GM06990 (cell line): Measurements from ENCODE around the genes SPDYE13 and TMEM120A.

GRCh38 chr7:75148055-75148671 is 55.8 kb downstream of the GTF2IRD2B start:
- RRBS = no CpG with 5 or more reads among the region's 31 CpGs

GRCh38 chr7:75280520-75281084 is at the start of gene SPDYE13:
SPDYE13 (plus strand) TSS chr7:75280790.
- RRBS = no CpG with 5 or more reads among the region's 11 CpGs

- RRBS = no CpG with 5 or more reads among the region's 81 CpGs
Measured at GRCh38 chr7:75358772-75359691, 23.9 kb downstream of the SPDYE15 start.

DNA sequence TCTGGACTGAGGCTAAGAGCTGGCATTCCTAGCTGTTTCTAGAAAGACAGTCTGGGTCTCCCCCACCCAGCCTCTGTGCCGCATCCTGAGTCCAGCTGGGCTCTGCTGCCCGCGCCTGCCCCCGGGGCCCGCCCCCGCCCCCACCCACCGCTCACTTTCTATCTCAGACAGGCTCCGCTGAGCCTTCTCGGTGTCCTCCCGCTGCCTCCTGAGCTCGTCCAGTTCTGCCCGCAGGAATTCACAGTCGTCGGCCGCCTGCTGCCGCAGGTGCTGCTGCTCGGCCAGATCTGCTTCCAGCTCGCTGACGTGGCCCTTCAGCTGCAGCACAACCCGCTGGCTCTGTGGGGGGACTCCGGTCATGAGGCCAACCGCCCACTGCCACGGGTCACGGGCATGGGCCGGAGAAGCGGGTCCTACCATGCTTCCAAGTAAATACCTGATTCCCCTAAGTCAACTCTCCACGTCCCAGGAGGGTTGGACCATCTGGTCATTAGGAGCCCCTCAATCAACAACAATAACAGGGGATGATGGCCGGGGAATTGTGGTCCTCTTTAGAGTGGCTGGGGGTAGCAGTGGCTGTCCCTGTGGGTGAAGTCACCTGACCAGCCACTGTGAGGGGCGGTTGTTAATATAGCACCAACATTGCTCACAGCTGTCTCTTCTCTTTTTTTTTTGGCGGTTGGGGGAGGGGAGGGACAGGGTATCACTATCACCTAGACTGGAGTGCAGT is 67.6 kb downstream of the SPDYE5 start:
- RRBS = 89% methylated on average over 5 of the region's 30 CpGs

DNA sequence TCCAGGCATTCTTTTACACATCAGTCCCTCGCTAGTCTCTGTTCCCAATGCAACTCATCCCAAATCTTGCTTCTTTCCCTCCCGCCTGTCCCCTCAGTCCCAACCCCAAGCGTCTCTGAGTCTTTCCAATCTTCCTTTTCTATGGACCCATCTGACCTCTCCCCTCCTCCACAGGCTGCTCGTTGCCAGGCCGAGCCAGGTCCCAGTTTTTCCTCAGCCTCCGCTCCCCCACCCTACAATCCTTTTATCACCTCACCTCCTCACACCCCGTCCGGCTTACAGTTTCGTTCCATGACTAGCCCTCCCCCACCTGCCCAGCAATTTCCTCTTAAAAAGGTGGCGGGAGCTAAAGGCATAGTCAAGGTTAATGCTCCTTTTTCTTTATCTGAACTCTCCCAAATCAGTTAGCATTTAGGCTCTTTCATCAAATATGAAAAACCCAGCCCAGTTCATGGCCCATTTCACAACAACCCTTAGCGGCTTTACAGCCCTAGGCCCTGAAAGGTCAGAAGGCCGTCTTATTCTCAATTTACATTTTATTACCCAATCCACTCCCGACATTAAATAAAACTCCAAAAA is 8.7 kb upstream of the CCL26 start:
- RRBS = no CpG with 5 or more reads among the region's 13 CpGs

GRCh38 chr7:75842427-75843463 is 29.1 kb upstream of the CCL24 start:
- RRBS = no CpG with 5 or more reads among the region's 13 CpGs

DNA sequence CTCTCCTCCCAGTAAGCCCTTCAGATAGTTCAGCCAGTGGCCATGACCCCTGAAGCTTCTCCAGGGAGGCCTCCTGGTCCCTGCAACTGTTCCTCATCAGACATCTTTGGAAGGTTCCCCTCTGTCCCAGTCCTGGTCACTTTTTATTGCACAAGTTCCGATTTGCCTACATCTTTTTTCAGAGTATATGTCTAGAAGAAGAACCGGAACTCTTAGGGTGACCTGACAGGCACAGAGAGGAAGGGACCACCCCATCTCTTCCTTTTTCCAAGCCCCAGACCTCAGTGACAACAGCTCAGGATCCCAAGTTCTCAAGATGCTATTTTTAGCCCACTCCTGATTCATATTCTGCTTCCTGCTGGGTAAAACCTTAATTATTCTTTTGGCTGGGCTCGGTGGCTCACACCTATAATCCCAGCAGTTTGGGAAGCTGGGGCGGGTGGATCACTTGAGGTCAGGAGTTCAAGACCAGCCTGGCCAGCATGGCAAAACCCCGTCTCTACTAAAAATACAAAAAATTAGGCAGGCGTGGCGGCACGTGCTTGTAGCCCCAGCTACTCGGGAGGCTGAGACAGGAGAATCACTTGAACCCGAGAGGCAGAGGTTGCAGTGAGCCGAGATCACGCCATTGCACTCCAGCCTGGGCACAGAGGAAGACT is 6.4 kb upstream of the RHBDD2 start:
- RRBS = no CpG with 5 or more reads among the region's 12 CpGs

- RRBS = no CpG with 5 or more reads among the region's 3 CpGs
Measured at GRCh38 chr7:75943997-75944315, 29.0 kb downstream of the POR start.

GRCh38 chr7:75994386-75995055 is at the start of gene TMEM120A:
TMEM120A (minus strand) TSS chr7:75994595.
- RRBS = 4% methylated on average over 32 of the region's 51 CpGs

DNA sequence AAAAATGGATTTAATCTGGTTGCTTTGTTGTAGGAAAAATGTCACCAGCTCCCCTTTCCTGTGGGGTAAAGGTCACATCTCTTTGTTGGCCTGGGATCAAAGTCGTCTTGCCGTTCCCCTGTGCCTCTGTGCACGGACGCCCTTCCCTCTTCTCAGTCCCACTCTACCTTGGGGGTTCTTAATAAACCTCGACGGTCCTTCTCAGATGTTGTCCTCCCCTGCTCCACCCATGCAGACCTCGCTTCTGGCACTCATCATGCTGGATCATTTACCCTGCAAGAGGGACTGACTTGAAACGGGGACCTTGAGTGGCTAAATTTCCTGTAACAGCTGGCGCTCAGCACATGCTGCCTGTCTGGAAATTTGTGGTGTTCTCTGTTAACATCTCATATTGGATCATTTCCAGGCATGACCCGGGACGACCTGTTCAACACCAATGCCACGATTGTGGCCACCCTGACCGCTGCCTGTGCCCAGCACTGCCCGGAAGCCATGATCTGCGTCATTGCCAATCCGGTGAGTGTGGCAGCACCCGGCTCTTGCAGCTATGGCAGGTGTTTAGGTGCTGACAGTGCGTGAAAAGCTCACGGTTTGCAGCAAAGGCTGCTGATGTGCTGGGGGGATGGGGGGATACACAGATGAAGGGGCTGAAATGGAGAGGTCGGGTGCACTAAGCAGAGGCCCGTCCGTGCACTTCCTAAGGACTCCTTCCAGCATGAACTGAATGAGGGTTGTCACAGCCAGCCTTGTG is 9.8 kb downstream of the MDH2 start:
- RRBS = 96% methylated on average over 5 of the region's 22 CpGs

GRCh38 chr7:76069174-76069677 is 21.3 kb downstream of the MDH2 start:
- RRBS = no CpG with 5 or more reads among the region's 9 CpGs

- RRBS = no CpG with 5 or more reads among the region's 5 CpGs
Measured at GRCh38 chr7:76108303-76108878, 60.5 kb downstream of the MDH2 start.

GRCh38 chr7:76218011-76218684 is 16.5 kb downstream of the SRRM3 start:
- RRBS = no CpG with 5 or more reads among the region's 7 CpGs

GRCh38 chr7:76294241-76295149 is 8.0 kb upstream of the HSPB1 start:
- RRBS = no CpG with 5 or more reads among the region's 23 CpGs

- RRBS = no CpG with 5 or more reads among the region's 12 CpGs
Measured at GRCh38 chr7:76327938-76328393, 25.5 kb downstream of the HSPB1 start.

- RRBS = no CpG with 5 or more reads among the region's 22 CpGs
Measured at GRCh38 chr7:76328394-76329213, 26.1 kb downstream of the HSPB1 start.

- RRBS = no CpG with 5 or more reads among the region's 17 CpGs
Measured at GRCh38 chr7:76329214-76329663, 26.8 kb downstream of the HSPB1 start.

DNA sequence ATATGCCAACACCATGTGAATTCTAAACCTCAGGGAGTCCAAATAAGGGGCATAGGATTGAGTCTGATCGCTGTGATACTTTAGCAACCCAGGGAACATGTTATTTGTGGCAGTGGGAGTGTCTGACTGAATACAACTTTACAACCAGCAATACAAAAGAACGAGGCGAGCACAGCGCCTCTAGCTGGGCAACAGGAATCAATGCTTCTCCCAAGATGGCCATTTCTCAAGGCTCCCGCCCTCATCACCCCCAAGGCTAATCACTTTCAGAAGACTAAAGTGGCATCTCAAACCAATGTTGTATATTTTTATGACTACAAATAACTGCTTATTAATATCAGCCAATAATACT is 28.1 kb downstream of the YWHAG start:
- RRBS = no CpG with 5 or more reads among the region's 5 CpGs

GRCh38 chr7:76333527-76334123 is 25.2 kb downstream of the YWHAG start:
- RRBS = no CpG with 5 or more reads among the region's 13 CpGs

GRCh38 chr7:76345887-76346180 is 13.0 kb downstream of the YWHAG start:
- RRBS = no CpG with 5 or more reads among the region's 4 CpGs